Cerebral cortex (tissue), 2 donors: ENCODE measurements around a stretch of chr5.

DNA sequence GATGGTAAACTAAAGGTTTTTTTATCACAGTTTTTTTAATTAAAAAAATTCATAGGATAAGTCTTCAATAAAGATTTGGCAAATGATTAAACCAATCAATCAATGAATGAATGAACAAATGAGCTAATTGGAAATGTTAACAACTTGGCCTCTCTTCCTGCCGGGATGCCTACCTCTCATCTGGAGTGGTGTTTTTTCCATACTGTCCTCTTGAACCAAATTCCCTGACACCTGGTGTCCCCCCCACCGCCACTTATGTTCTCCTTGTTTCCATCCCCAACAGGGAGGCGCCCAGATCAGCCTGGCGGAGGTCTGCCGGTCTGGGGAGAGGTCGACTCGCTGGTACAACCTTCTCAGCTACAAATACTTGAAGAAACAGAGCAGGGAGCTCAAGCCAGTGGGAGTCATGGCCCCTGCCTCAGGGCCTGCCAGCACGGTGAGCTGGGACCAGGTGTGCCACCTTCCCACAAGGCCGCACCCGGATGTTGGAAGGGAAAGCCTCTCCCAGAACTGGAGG lies 44.8 kb upstream of the RARS1 start:
- PRO-cap, 2 experiments = no peak in any of the 2 experiments

- PRO-cap, 2 experiments = no peak in any of the 2 experiments
These were observed 21.8 kb upstream of the RARS1 start for GRCh38 chr5:168464178-168465135.

GRCh38 chr5:168662134-168662897 lies 83.1 kb upstream of the PANK3 start:
- PRO-cap, 2 experiments = no peak in any of the 2 experiments

DNA sequence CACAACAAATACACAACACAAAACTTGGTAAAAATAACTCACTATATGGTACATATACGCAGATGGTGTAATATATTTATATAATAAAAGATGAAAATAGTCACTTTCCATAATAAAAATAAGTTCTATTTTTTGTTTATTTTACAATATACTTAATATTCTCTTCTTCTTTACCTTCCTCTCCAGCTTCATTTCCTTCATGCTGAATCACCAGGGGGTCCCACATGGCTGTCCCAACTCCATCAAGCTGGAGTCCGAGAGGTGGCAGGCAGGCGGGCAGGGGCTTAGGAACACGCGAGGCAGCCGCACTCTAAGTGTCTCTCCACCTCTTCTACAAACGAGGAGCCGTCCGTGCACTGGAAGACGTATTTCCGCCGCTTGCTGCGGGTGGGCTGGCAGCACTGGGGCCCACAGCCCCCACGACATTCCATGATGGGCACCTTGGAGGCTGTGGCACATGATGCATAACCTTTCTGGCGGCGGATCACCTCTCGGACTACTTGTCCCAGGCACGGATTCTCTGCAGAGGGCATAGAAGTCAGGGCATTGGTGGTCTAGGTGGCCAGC lies 87.1 kb upstream of the PANK3 start:
- PRO-cap, 2 experiments = no peak in any of the 2 experiments

- PRO-cap, 2 experiments = peak in 1 of 2 experiments; most common plus-strand start chr5:168734975 (in 1)
These were observed 155.5 kb upstream of the PANK3 start for GRCh38 chr5:168734663-168735040.

DNA sequence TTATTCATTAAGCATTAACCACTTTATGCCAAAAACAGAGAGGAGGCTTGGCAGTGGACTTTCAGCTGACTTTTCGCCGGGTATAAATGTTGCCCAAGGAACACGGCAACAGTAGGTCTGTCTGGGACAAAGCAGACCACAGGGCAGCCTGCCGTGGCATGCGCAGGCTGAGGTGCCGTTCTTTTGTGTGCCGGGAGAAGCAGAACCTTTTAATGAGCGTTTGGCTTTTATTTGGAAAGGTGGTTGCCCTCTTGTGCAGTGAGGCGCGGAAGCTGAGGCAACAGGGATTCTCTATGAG lies 240.0 kb upstream of the PANK3 start:
- PRO-cap, 2 experiments = no peak in any of the 2 experiments

DNA sequence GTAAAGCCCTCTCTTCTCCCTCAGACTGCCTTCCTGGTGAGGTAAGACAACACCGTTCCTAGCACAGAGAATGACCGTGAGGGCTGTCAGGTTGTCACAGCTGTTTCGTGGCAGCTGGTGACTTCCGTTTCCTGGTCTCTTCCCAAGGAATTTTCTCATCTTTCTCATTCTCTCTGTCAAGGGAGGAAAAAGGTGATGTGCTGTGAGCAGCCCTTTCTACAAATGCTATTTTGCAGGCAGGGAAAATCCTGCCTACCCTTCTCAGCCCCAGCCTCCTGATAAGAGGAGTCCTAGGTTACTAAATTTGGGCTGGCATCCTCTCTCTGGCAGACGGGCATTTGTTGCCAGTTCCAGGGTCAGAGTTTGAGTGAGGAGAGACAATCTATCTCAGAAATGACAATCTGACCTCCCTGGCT lies 263.5 kb upstream of the PANK3 start:
- PRO-cap, 2 experiments = no peak in any of the 2 experiments

- PRO-cap, 2 experiments = no peak in any of the 2 experiments
These were observed 246.3 kb downstream of the SLIT3 start for GRCh38 chr5:169054562-169055167.

- PRO-cap, 2 experiments = peak in 1 of 2 experiments; most common plus-strand start chr5:169946091 (in 1); most common minus-strand start chr5:169945775 (in 1)
These were observed 34.6 kb downstream of the INSYN2B start for GRCh38 chr5:169945515-169946363.

DNA sequence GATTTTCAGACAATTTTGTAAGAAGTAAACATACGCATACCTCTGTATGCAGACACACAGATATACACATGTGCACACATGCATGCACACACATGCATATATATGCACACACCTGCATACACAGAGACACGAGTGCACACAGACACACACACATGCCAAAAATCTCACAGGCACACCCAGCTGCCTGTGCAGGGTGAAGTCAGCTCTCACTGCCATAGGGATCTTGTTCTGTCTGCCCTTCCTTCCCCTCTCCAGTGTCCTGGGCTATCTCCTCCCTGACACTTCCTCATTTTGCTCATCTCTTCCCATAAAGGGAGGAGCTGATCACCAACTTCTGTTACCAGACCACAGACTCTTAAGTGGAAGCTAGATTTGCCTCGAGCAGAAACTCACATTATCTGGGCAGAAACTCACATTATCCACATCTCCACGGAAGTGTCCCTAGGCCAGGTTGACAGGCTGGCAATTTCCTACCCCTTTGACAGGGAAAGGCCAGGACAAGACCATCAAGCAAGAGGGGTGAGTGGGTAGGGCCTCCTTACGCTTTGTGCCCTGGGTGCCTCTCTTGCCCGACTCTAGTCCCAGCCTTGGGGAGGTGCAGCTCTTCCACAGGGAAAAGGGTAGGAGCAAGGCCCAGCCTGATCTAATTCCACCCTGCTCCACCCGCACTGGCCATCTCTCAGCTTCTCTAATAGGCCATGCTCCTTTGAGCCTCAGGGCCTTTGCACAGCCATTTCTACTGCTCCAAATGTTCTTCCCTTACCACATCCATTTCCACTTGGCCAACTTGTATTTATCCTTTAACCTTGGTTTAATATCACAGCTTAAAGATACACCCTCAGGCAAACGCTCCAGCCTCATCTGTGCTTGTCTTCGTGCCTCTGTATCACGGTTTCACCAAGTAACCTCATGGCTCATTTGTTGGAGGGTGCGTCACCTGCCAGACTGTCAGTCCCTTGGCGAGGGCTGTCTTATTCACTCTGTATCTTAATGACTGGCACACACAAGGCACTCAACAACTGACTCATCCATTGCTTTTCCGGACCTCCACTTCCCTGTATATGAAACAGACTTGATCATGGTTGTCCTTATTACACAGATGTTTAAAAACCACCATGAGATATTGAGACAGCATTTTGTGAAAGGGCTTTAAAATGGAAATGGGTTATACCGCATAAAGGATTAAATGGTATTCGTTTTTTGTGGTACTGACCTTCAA lies 28.4 kb downstream of the LCP2 start:
- PRO-cap, 2 experiments = no peak in any of the 2 experiments

DNA sequence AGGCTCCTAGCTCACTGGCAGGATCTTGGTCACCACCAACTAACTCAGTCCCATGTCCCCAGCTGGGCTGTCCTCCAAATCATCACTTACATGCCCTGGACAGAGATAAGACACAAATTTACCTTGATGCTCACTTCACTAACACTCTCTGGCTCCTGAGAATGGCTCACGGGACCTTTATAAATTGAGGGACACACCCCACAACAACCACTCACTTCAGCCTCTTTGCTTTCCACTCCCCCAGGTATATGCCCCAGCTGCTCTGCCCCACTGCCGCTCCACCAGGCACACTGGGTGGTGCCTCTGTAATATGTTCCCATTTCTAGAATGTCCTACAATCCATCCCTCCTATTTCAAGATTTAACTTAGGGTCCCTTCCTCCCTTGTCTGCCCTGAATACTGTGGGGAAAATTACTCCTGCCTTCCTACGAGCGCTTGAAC lies 14.1 kb downstream of the LCP2 start:
- PRO-cap, 2 experiments = no peak in any of the 2 experiments

- PRO-cap, 2 experiments = no peak in any of the 2 experiments
These were observed 5.1 kb downstream of the LCP2 start for GRCh38 chr5:170292325-170293053.

DNA sequence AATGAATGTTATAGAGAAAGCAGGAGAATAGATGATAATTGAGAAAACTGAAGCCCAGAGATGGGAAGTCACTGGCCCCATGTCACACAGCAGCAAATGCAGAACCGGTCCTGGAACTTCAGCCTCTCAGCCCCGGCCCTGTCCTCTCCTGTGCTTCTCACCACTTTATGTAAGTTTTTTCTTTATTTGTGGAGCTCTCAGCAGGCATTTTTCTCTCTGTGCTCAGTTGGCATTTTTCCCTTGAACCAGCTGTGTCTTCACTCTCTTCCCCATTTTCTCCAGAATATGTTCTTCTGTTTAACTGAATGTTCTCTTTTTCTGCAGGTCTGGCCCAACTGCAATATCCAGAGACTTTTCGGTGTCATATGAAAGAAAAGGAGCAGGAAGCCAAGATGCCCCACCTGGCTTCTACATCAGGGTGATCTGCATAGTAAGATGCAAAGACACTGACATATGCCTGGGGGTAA lies 12.7 kb upstream of the LCP2 start:
- PRO-cap, 2 experiments = no peak in any of the 2 experiments

GRCh38 chr5:170388408-170388816 lies 755 bp downstream of the KCNMB1 start:
- PRO-cap, 2 experiments = no peak in any of the 2 experiments

DNA sequence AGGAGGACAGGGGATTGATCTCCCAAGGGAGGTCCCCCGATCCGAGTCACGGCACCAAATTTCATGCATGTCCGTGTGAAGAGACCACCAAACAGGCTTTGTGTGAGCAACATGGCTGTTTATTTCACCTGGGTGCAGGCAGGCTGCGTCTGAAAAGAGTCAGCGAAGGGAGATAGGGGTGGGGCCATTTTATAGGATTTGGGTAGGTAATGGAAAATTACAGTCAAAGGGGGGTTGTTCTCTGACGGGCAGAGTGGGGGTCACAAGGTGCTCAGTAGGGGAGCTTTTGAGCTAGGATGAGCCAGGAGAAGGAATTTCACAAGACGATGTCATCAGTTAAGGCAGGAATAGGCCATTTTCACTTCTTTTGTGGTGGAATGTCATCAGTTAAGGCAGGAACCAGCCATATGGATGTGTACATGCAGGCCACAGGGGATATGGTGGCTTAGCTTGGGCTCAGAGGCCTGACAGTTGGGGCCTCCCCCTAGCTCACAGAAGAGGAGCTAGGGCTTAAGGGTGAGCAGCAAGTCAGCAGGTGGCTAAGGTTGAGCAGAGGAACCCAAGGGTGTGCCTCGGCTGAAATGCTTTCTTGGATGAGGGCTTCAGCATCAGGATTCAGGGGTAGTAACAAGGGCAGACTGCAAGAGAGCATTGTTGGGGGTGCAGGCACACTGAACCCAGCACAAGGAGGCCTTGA lies 16.0 kb upstream of the GABRP start:
- PRO-cap, 2 experiments = no peak in any of the 2 experiments

DNA sequence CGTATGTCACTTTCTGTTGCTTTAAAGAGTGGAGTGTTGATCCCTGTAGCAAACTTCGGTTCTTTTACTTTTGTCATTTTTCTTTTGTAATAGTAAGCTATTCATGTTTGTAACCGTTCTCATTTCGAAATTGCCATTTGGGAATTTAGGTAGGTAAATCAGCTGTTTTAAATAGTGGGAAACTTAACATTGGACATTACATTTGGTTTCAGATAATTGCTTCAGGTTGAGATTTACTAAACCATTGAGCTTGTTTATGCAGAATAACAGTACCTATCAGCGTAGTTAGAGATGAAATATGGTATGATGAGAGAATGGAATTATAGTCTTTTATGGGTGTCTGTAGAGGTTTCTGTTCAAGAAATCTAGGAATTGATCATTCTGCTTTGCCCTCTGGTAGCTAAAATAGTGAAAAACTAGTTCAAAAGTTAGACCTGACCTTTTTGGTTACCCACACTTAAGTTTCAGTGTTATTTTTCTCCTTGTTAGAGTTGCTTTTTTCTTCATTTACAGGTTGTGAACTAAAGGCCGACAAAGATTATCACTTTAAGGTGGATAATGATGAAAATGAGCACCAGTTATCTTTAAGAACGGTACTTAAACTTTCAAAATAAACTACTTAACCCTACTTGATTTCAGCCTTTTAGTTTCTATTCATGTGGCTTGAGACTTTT lies 2.0 kb downstream of the NPM1 start:
- PRO-cap, 2 experiments = no peak in any of the 2 experiments

DNA sequence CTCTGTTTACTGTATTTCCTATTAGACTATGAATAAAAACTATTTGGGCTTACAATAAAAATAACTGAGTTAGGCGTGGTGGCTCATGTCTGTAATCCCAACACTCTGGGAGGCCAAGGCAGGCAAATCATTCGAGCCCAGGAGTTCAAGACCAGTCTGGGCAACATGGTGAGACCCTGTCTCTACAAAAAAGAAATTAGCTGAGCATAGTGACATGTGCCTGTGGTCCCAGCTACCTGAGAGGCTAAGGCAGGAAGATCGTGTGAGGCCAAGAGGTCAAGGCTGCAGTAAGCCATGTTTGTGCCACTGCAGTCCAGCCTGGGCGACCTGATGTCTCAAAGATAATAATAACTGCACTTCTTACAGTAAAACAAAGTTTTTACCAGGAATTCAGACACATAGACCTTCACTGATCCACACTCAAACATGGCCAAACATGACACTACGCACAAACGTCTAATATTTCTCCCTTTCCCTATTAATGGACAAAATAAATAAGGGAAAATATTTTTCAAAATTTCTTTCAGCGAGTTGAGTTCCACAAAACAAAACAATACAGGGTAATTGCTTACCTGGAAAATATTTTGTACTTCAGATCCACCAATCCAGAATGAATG lies 10.0 kb downstream of the FBXW11 start:
- PRO-cap, 2 experiments = no peak in any of the 2 experiments

GRCh38 chr5:171999366-172000605 lies 6.7 kb downstream of the FBXW11 start:
- PRO-cap, 2 experiments = no peak in any of the 2 experiments

DNA sequence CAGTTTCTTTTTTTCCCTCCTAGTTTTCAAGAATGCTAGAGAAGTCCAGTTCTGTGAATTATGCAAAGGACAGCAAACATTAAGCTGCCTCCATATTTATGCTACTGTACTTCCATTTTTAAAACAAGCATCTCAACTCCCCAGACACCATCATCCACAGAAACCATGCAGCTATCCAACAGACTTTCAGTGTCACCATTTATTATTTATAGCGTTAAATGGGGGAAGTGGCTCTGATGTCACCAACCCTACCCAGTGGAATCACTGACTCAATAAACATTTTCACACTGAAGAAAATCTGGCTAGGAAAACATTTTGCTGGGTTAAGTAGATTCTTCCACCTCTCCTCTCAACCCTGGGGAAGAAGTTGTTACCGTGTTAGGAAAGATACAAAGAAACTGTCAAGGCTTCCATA lies 1.5 kb downstream of the FBXW11 start:
- PRO-cap, 2 experiments = peak in 1 of 2 experiments; most common plus-strand start position 285 of the sequence (in 1)

GRCh38 chr5:172053250-172053482 lies 46.7 kb upstream of the FBXW11 start:
- PRO-cap, 2 experiments = no peak in any of the 2 experiments